Pulmonary lymph node (tissue), 1 donor: ENCODE measurements around a stretch of chr2.

GRCh38 chr2:191363547-191364026 lies 118.4 kb downstream of the MYO1B start:
- PRO-cap: no peak

DNA sequence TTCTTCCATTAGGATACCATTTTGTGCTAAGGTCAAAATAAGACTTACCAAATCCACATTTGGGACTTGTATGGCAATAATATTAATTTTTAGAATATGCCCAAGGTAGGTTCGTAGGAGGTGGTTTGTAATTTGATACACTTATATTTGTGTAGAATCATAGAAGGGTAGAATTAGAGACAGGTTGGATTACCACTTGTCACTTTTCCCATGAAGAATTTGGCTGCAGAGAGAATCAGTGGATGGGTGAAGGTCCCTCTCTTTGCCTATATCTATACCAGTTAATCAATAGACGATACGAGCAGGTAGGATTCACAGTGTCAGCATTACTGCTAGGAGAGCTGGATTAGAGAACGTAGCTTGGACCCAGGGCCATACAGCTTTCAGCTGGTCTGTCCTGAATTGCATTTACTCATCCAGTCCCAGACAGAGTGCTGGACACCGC lies 145.4 kb downstream of the MYO1B start:
- PRO-cap: no peak

DNA sequence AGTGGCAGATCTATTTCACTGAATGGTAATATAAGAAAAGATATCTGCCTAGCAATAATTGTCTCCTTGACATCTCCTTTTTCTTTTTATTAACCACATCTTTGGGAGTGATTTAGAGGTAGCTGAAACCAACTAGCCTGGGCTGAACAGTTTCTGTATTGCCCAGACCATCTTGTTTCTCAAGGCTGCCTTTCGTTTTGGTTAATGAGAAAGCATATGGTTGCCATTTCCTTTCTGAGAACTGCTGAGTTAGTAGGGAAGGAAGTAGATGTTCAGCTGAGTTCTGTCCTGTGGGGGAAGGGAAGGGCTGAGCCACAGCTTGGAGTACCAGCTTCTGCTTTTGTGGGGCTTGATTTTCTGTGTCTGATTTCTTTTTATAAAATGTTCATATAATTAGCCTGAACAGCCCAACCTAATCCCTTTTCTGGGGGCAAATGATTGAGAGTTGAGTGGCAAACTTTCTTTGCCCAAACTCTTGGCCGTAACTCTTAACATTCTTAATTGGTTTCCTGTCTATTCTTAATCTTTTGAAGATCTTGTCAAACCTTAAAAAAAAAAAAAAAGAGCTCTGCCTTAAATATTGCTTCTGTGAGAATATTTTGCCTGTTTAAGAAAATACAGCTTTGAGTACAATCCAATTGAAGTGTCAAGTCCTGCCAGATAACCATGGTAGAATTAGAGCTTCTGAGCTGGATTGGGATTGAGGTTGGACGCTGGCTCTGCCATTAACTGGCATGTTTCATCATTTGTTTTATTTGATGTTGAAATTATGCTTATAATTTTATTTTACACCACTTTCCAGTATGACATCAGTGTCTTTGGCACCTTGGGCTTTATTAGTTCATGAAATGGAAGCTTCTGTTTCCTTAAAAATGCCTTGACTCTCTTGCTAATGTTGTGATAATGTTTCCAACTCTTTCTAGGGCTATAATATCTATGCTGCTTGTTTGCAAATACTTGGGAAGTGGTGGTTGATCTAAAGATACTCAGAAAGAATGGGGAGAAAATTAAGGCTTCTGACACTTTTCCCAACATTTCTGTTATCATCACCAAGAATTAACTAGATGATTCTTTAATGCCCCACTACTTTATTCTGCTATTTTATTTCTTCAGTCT lies 1.8 kb upstream of the NABP1 start:
- PRO-cap: bidirectional peak, plus-strand start at position 286 of the sequence, minus-strand start at position 243 of the sequence; bidirectional peak, plus-strand start at position 637 of the sequence, minus-strand start at position 499 of the sequence

DNA sequence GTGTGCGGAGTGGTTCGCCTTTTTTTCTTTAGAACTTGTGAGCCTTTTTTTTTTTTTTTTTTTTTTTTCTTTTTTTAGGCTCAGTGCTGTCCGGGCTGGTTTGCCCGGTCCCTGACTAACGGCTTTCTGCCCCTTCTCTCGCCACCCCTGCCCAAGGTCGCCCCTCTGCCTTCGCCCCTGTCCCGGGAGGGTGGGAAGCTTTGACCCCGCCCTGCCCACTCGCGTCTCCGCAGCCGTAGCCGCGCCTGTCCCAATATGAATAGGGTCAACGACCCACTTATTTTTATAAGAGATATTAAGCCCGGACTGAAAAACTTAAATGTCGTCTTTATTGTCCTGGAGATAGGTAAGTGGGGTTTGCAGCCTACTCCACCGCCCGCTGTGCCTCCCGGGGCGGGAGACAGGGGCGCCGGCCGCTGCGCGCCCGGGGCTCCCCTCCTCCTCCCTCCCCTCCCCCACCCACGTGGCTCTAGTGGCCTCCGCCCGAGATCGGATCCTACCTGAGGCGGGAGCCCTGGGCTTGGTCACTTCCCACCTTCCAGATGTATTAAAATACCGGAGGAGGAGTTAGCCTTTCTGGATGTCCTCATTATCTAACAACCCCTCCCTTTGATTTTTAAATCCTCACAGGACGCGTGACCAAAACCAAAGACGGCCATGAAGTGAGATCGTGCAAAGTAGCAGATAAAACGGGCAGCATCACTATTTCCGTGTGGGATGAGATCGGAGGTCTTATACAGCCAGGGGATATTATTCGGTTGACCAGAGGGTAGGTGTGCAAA lies 615 bp downstream of the NABP1 start:
- PRO-cap: bidirectional peak, plus-strand start at position 89 of the sequence, minus-strand start at position 30 of the sequence; bidirectional peak, plus-strand start at position 648 of the sequence, minus-strand start at position 390 of the sequence

- PRO-cap: no peak
Measured at GRCh38 chr2:191690106-191690567, 12.2 kb downstream of the NABP1 start.

GRCh38 chr2:191836550-191837166 lies 10.2 kb downstream of the CAVIN2 start:
- PRO-cap: no peak

DNA sequence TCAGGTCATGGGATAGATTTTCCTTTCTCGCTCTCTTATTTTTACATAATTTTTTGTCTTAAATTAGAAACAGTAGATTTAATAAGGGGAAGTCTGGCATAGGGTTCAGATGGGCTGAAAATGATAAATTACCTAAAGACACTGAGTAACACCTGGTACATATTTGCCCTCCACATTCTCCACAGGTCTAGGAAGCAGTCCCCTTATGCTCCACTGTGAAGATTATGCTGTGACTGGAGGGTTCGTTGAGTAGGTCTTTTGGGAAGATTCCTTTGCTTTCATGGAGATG lies 3.6 kb downstream of the CAVIN2 start:
- PRO-cap: no peak

GRCh38 chr2:191844685-191845986 lies 1.8 kb downstream of the CAVIN2 start:
- PRO-cap: no peak

DNA sequence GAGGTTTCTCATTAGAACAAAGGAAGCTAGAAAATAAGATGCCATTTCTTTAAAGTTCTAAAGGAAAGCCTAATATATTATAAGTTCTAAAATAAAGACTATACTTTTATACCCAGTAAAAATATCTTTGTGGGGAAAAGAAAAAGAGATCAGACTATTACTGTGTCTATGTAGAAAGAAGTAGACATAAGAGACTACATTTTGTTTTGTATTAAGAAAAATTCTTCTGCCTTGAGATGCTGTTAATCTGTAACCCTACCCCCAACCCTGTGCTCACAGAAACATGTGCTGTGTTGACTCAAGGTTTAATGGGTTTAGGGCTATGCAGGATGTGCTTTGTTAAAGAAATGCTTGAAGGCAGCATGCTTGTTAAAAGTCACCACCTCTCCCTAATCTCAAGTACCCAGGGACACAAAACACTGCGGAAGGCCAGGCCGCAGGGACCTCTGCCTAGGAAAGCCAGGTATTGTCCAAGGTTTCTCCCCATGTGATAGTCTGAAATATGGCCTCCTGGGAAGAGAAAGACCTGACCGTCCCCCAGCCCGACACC lies 947.6 kb upstream of the TMEFF2 start:
- PRO-cap: no peak

GRCh38 chr2:193170630-193171376 lies 976.1 kb upstream of the TMEFF2 start:
- PRO-cap: no peak

GRCh38 chr2:195532848-195533429 lies 124.1 kb upstream of the SLC39A10 start:
- PRO-cap: no peak

DNA sequence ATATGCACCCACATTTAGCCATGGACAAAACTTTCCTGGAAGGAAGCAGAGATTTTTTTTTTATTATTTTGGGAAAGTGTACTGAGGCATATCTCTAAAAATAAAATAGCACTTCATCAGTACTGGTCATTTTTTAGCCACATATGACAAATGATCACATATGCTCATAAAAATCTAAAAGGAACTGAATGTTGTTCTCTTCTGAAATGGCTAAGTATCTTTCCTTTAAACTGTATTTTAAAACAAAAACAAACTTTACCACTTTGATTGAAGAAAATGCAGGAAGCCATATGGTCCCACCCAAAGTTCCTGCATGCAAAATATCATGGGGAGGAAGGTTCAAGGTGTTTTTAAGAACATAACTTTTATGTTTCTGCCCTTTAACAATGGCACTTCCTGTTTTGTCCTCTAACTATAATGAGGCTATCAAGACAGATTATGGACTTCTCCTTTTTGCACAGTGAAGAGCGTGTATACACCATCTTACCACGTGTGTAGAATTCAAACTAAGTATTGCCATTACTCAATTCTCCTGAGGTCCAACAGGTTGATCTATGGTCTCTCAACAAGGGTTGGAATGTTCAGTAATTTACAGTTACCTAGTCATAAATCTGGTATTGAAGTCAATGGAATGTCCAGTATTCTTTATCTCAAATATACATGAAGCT lies 77.0 kb upstream of the SLC39A10 start:
- PRO-cap: unidirectional peak, minus-strand start at position 212 of the sequence

- PRO-cap: no peak
Measured at GRCh38 chr2:195695024-195695842, 38.2 kb downstream of the SLC39A10 start.

DNA sequence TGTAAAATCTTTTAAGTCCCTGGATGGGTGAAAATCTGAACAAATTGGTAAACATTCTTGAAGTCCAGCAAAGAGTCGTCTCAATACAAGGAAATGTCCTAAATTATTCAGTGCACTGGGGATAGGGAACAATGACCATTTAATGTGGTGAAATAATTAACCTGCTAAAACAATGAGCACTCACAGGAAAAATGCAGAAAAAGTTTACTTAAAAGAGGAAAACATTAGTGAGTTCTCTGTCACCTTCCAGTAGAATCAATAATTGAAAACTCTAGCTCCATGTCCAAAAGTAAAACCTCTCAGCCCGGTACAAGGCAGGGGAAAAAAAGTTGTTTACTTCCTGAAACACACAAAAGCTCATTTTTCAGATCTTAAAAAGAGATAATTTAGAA lies 44.3 kb upstream of the DNAH7 start:
- PRO-cap: no peak

GRCh38 chr2:196135776-196135975 lies 35.7 kb downstream of the STK17B start:
- PRO-cap: no peak

GRCh38 chr2:196169918-196171012 lies 1.1 kb downstream of the STK17B start:
- PRO-cap: bidirectional peak, plus-strand start at chr2:196170486, minus-strand start at chr2:196170255; bidirectional peak, plus-strand start at chr2:196170725, minus-strand start at chr2:196170726

- PRO-cap: unidirectional peak, minus-strand start at chr2:196174540
Measured at GRCh38 chr2:196174183-196174983, 3.0 kb upstream of the STK17B start.

DNA sequence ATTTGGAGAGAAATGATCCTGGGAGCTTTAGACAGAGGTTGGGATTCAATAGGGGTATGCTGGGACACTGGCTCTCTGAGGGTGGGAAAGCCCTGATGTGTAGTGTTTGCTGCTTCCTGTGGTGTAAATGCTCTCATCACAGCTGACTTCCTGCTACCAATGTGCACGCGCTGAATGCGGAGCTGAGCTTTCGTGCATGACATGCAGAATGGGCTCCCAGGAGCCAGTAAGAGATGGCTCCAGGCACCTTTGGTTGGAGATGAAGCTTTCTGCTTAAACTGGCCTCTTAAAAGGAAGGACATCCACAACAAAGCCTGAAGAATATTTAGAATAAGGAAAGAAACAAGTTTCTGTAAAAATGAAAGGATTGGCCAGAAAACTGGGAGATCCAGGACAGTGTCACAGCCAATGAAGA lies 177.9 kb downstream of the HECW2 start:
- PRO-cap: no peak

DNA sequence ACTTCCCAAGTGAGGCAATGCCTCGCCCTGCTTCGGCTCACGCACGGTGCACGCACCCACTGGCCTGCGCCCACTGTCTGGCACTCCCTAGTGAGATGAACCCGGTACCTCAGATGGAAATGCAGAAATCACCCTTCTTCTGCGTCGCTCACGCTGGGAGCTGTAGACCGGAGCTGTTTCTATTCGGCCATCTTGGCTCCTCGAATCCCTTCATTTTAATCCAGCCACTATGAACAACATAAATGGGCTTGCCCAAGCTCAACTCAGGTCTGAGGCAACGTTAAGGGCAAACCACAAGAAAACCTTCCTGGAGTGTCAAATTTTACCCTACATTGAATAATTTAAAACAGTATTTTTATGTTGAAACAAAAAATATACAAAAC lies 66.1 kb downstream of the HECW2 start:
- PRO-cap: no peak

DNA sequence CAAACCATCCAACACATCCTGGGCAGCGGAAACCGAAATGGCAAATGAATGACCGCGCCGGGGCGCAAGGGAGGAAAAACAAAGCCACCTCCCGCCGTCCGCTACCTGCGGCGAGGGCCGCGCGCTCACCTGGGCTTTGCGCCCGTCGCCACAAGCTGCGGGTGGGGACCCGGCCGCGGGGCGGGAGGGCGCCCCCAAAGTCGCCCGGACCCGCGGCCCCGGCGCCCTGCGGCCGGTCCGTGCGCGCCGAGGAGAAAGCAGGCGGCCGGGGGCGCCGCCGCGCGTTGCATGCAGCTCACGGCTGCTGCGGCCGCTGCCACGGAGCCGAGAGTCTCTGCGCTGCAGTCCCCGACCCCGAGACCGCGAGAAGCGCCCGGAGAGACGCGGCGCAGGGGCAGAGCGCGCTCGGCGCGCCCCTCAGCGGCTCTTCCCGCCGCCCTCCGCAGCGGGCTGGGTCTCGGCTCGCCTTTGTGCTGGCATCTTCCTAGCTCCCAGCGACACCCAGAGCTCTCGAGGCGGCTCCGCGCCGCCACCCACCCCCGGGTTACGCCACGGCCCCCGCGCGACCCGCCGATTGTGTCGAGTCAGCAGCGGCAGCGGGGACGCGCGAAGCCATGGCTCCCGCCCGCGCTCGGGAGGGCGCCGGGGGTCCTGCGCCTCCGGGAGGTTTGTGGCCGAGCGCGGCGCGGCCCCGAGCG lies 562 bp downstream of the HECW2 start:
- PRO-cap: unidirectional peak, plus-strand start at position 377 of the sequence